ENCODE measurements around a stretch of chr9.

- PRO-cap: no peak
- RAMPAGE, long total RNA, 3 experiments: no peak in any of the 3 experiments
These were observed 12.4 kb upstream of the ASS1 start for GRCh38 chr9:130432310-130432851.

GRCh38 chr9:130432876-130433194, 11.9 kb upstream of the ASS1 start:
- PRO-cap: no peak
- RAMPAGE, long total RNA, 3 experiments: no peak in any of the 3 experiments

DNA sequence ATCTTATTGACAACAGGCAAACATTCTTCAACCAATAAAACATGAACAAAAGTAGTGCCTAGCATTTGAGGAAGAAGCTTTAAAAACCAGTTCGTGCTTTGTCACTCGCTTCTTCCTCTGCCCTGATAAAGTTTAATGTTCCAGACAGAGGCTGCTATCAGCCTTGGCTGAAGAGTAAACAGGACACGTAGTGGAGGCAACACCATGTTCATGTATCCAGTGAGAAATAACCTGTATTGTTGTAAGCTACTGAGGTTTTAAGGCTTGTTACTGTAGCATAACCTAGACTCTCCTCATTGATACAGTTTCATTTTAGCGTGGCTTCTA, 3.2 kb upstream of the FUBP3 start:
- PRO-cap: no peak
- RAMPAGE, long total RNA, 3 experiments: no peak in any of the 3 experiments

- PRO-cap: no peak
- RAMPAGE, long total RNA, 3 experiments: no peak in any of the 3 experiments
These were observed 613 bp downstream of the EXOSC2 start for GRCh38 chr9:130694201-130694585.

DNA sequence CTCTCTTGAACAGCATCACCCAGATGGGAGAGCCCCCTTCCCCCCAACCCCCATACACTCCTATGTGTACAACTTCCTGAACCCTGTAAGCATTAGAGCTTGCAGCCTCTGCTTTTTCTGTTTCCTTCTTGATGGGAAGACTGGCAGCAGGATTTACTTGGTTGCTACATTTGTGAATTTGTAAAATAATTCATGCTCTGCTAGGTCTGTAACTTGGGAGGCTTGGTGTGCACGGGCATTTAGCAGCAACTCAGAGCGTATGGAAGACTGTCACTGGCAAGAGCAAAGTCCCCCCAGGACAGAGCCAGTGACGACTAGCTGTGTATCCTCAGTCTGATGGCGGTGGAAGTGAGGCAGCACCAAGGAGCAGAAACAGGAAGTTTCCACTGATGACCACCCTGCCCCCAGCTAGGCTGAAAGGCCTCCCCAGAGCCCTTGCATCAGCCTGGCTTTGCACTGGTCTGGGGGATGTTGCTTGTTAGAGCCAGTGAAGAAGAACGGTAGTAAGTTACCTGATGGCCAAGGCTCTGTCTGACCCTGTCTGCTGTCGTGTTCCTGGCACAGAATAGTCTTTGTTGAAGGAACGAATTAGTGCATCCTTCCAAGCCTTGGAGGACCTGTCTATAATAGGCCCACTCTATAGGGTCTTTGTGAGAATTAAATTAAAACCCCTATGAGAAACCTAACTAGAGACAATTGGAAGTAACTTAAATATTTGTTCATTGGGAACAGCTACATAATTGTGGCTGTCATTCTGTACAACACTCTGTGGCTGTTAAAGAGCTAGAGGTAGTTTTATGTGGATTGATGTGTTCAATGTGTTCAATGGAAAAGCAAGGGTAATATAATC, 66.7 kb upstream of the ABL1 start:
- PRO-cap: no peak
- RAMPAGE, long total RNA, 3 experiments: no peak in any of the 3 experiments

DNA sequence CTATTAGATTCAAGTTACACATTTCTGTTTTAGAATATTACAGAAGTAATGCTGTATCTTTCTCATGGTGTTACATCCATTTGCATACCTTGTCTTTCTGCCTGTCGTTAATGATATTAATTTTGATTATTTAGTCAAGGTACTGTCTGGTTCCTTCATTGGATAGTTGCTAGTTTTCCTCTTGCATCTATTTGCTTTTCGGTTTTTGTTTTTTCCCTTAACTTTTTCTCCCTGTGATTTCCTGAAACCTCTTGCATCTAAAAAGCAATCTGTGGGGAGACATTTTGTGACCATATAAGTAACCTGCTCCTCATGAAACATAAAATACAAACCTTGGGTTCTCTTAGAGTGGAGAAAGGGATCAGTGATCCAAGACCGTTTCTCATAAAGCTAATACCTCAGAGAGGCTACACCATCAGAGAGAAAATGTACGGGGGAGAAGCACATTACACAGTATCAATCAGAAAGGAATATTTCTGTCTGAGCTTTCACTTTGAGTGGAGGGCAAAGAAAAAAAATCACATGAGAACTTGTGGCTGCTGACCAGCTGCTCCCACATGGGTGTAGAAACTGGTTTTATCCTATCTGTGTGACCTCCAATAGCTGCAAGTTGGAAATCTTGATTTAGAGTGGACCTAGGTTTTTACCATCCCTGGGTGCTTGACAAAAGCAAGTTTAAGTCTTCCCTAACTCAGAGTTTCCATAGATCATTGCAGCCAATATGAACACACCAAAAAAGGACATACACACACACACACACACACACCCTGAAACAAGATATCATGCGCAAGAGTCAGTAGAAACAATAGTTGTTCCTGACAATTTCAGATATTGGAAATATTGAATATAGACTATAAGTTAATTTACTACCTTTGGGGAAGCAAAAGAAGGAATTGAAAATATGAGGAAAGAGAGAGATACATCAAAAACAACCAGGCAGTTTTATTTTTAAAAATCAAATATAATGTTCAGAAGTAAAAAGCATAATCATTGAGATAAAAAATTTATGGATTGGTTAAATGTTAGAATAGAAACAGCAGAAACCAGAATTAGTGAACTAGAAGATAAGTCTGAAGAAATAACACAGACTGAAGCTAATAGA, 45.9 kb upstream of the ABL1 start:
- PRO-cap: no peak
- RAMPAGE, long total RNA, 3 experiments: no peak in any of the 3 experiments

DNA sequence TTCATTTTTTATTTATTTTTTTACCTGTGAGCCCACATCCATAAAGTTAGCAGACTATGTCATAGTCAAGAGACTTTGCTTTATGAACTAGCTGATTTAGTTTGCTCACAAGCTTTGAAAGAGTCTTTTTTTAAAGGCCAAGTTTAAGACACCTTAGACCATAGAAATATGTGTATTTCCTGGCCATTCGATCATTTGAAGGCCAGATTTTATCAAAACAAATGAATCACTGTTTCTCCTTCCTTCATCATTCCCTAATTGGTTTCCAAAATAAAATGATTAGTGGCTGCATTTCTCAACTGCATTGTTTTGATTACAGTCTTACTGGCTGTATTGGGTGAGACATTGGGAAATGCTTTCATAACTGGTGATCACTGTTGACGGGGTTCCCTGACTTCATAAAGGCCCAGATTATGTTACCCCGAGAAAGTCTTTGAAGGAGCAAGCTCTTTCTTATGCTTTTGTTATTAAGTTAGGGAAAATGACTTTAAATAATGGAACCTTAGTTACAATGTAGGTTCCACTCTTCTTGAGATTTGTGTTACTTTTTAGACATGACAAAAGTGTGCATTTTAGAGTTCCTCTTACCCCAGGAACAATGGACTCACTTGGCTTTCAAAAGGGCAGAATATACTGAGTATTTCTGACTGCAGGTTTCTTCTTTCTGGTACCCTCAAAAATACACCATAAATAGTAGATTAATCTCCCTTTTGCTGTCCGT, 40.6 kb upstream of the ABL1 start:
- PRO-cap: no peak
- RAMPAGE, long total RNA, 3 experiments: no peak in any of the 3 experiments

DNA sequence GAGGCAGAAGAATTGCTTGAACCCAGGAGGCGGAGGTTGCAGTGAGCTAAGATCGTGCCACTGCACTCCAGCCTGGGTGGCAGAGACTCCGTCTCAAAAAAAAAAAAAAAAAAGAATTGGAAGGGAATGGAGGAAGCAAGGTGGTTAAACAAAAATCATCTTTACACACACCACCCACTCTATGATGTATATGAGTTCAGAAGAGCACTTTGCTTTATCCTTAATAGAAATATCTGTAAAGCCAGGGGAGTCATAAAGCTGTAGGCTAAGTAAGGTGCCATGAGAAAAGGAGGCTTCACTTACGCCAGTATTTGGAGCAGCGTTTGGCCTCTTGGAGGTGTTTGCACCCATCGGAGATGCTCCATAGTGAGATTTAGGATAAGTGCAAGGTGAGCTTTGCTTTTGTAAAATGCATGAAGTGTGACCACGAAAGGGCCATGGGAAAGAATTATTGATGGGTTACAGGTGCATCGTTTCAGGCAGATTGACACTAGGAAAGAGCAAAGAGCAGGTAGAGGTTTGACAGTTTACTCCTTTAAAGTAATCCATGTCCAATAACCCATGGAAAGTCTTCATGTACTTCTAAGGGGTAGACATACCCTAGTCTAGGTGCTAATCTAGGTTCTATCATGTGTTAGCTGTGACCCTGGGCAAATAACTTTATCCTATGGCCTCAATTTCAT, 36.0 kb upstream of the ABL1 start:
- PRO-cap: no peak
- RAMPAGE, long total RNA, 3 experiments: start-site peak on the plus strand in 1 of 3 experiments, centred at position 287 of the sequence, 5 reads per replicate

DNA sequence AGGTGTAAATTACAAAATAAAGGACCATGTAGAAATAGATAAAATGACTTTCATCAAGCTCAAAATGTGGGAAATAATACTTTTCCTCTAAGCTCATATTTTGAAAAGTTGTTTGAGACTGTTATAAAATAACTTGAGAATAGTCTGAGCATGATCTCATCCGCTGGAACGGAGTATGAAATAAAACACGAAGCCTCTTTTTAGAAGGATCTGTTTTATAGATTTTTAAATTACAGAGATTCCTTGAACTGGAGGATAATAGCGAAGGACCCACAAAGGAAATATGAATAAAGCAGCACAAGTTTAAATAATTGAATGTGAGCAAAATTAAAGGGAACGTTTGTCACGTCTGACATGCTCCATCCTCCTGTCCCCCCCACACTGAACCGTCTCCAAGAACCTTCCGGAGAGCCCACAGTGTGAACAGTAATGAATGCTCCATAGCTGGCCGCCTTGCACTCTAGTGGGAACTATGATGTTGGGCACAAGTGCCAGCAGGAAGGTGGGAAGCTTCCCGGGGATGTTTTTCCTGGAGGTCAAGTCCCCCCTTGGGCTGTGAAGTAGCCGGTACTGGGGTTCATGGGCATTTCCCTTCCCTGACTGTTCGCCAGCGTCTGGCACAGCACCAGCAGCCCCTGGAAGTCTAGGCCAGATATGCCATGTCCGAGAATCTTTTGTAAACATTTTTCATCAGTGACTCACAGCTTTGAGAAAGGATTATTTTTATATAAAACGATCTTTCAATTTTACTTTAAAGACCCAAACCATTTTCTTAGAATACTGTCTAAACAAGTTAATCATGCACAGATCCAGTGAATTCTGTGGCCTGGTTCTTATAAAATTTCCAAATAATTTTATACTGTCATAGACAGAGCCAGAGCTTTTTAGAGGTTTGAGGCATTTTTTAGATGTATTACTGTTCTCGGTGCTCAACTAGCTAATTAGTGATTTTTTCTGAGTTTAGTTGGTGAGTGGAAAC, 11.4 kb downstream of the ABL1 start:
- PRO-cap: unidirectional peak, plus-strand start at position 159 of the sequence; bidirectional peak, plus-strand start at position 417 of the sequence, minus-strand start at position 380 of the sequence
- RAMPAGE, long total RNA, 3 experiments: no peak in any of the 3 experiments

GRCh38 chr9:130854729-130855235, 19.7 kb downstream of the ABL1 start:
- PRO-cap: no peak
- RAMPAGE, long total RNA, 3 experiments: no peak in any of the 3 experiments

- PRO-cap: bidirectional peak, plus-strand start at chr9:130860919, minus-strand start at chr9:130860927
- RAMPAGE, long total RNA, 3 experiments: no peak in any of the 3 experiments
These were observed 25.7 kb downstream of the ABL1 start for GRCh38 chr9:130860570-130861398.

DNA sequence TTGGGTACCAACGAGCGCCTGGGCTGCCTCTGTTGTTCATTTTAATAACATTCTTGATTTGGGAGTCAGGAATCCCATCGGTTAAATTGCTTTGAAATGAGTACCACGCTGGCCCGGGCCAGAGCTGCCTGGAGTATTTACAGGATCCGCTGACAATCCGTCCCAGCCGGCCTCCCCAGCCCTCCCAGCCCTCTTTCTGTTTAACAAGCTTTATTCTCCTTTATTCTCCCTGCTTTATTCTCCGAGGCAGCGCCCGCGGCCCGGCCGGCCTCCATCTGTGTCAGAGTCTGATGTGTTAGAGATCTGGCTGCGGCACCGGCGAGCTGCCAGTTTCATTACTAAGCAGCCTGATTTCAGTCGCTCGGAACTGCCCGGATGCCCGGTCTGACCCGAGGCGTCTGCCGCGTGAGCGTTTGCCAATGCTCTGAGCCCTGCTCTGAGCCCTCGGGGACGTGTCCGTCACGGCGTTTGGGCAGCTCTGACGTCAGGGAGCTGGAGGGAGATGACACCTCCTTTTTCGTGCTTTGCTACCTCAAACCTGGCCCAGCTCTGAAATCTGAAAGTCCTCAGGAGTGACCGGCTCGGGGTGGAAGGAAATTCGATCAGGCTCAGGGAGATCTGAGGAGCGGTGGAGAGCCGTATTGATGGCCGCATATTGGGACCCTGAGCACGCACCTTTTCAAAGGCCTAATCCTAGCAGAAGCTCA, 16.6 kb upstream of the QRFP start:
- PRO-cap: bidirectional peak, plus-strand start at position 356 of the sequence, minus-strand start at position 289 of the sequence
- RAMPAGE, long total RNA, 3 experiments: no peak in any of the 3 experiments

DNA sequence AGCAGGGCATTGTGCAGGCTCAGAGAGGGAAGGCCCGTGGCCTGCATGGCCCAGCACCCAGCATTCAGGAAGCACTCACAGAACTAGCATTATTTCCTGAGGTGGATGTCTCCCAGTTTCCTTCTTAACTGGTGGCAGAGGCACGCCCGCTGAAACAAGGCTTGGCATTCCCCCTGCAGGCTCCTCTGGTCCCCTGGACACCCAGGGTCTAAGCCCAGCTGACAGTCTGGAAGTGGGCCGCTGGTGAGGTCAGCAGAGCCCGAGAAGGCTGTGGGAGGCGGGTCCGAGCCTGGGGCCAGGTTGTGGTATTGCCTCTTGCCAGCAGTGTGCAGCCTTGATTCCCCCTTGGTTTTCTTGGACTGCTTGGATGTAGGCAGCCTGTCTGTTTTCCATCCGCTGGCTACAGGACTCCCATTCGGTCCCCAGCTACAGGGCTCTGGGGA, 1.5 kb downstream of the AIF1L start:
- PRO-cap: no peak
- RAMPAGE, long total RNA, 3 experiments: no peak in any of the 3 experiments

DNA sequence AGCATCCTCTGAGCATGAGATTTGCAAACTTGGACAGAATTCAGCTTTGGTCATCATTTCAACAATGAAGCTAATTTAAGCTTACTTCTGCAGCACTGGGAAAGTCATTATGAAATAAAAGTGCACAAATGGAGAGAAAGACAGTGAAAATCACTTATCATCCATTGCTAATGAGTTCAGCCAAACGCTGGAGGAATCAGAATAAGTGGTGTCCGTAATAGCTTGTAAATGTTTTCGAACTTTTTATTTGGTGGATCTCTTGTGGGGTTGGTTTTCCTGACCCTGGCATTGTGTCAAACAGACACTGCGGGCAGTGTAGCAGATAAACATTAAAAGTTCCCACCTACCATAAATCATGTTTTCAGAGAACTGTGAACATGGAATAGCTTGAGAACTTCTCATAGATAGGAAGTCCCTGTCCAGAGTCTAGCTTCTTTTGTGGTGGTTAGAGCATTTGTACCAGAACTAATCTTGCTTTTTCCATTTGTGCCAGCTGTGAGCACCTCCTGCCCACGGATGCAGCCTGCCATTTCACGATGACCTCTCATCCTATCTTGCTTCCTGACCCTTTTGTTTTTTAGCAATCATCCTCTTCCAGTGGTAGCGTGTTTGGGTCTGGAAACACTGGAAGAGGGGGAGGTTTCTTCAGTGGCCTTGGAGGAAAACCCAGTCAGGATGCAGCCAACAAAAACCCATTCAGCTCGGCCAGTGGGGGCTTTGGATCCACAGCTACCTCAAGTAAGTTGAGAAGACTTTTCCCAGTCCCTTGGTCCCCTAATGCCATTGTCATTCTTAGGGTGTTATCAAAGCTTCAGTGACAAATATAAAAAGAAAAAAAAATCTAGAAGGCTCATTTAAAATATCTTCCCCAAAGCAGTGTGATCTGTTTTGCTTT, 61.4 kb downstream of the FAM78A start:
- PRO-cap: no peak
- RAMPAGE, long total RNA, 3 experiments: no peak in any of the 3 experiments

- PRO-cap: no peak
- RAMPAGE, long total RNA, 3 experiments: no peak in any of the 3 experiments
These were observed 41.6 kb downstream of the FAM78A start for GRCh38 chr9:131234689-131235123.

GRCh38 chr9:131310720-131311200, 21.2 kb downstream of the PLPP7 start:
- PRO-cap: no peak
- RAMPAGE, long total RNA, 3 experiments: no peak in any of the 3 experiments

DNA sequence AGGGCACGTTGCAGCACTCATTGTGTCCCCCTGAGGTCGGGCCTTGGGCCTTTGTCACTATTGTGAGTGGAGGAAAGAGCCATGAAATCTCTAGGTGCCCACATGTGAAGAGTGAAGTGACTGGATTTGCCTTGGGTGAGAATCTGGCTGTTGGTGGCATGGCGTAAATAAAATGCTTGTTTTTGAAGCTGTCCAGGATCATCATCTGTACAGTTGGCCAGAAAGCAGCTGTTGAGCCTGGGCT, 27.6 kb downstream of the PRRC2B start:
- PRO-cap: no peak
- RAMPAGE, long total RNA, 3 experiments: no peak in any of the 3 experiments

DNA sequence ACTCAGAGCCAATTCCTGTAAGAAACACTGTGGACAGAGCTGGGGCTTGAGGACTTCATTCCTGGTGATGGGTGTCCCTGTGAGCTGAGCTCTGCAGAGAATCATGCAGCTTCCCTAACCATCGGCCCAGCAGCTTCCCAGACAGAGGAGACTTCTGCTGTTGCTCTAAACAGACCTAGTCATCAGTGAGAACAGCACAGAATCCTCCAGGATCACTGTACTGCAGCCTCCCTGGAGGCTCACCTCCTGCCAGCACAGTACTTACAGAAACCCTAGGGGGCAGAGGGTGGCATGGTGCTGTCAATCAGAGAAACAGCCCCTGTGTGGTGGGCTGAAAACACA, 39.2 kb downstream of the PRRC2B start:
- PRO-cap: no peak
- RAMPAGE, long total RNA, 3 experiments: no peak in any of the 3 experiments

- PRO-cap: no peak
- RAMPAGE, long total RNA, 3 experiments: no peak in any of the 3 experiments
These were observed 9.5 kb upstream of the POMT1 start for GRCh38 chr9:131492837-131493920.

DNA sequence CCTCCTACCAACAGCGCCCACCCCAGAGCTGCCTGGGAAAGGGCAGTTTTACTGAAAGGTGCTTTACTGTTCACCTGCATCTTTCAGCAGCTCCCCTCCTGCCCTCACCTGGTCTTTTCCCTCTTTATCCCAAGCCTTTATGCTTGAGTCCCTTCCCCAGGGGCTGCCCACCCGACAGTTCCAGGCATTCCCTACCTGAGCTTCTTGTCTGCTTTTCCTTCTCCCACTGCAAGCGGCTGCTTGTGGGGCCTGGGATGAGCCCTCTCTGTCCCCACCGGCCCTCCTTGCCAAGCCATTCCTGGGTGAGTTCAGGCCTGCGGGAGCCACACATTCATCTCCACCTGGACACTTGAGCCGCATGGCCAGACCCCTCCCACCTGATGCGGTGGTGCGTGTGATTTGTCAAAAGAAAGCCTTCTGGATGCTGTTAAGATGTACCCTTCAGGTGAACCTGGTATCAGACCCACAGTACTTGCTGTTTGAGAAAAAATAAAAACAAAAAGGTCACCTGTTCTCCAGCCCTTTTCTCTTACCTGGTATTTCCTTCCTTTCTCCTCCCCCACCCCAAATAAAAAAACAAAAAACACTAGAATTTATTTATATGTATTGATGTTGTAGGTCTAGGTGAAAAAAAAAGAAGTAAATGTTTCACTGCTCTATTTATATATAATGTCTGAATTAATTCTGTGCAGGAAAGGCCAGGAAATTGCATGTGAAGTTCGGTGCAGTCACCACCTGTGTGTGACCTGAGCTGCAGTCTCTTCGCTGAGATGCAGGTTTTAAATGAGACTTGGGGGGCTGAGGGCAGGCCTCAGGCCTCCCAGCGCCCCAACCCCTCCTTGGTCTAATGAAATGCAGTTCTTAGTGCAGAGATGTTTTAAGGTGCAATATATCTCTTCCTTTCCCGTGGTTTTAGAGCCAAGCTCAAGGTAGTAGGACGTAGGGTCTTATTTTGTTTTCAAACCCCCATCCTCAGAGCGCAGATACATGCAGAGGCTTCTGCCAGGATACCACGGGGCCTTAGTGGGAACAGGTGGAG, 4.8 kb upstream of the POMT1 start:
- PRO-cap: no peak
- RAMPAGE, long total RNA, 3 experiments: no peak in any of the 3 experiments